NCI-H460 (cell line): ENCODE measurements around the gene EML5.

DNA sequence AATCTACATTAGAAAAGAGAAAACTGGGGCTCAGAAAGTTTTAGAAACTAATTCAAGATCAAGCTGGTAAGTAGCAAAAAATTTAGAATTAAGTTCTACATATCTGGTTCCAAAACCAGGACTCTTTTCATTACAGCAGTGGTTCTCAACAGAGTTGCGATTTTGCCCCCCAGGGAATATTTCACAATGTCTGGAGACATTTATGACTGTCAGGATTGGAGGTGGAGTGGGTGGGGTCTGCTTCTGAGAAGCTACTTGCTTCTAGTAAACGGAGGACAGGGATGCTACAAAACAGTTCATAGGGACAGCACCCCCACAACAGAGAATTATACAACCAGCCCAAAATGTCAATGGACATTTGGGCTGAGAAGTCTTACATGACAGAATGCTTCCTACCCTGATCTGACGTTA lies 818 bp upstream of the SPATA7 start:
RAMPAGE:
- cytosol, long total RNA = no peak
- long total RNA = no peak
- nucleus, long total RNA = no peak

GRCh38 chr14:88791965-88793178 lies at the start of gene EML5:
Gene EML5, minus strand, starts transcription at chr14:88792953.
RAMPAGE:
- cytosol, long total RNA = no peak
- long total RNA = no peak
- nucleus, long total RNA = no peak

RAMPAGE:
- cytosol, long total RNA = no peak
- long total RNA = no peak
- nucleus, long total RNA = no peak
These were observed 254.3 kb downstream of the FOXN3 start for GRCh38 chr14:89162536-89163238.

GRCh38 chr14:89186593-89186911 lies 230.5 kb downstream of the FOXN3 start:
RAMPAGE:
- cytosol, long total RNA = no peak
- long total RNA = no peak
- nucleus, long total RNA = no peak

DNA sequence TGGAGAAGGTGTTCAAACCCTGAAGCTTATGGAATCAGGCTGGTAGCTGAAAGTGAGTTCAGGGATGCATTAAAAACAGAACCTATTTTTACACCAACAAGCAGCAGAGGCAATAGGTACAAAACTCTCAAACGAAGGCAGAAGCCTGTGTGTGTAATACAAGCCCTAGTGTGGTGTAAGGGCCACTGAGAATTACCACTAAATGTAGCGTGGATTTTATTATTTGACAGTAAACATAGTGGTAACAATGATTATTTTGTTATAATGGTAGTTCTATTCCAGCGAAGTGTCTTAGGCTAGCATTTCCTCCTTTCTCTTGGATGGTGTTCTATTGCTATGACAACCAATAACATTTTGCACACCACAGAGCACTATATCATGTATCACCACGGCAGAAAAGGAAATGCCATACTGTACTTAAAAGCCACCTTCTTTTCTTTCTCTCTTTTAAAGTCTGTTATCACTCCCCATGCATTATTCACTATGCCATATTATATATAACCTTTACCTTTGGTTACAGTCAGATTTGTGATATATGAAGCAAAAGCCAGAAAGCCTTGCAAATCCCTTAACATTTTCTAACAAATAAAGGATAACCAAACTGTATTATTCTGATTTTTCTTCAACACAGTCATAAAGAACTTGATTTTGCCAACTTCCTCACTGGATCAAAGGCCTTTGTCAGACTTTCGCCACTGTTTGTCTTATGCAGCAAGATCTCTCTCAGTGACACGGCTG lies 195.9 kb downstream of the FOXN3 start:
RAMPAGE:
- cytosol, long total RNA = no peak
- long total RNA = no peak
- nucleus, long total RNA = no peak

DNA sequence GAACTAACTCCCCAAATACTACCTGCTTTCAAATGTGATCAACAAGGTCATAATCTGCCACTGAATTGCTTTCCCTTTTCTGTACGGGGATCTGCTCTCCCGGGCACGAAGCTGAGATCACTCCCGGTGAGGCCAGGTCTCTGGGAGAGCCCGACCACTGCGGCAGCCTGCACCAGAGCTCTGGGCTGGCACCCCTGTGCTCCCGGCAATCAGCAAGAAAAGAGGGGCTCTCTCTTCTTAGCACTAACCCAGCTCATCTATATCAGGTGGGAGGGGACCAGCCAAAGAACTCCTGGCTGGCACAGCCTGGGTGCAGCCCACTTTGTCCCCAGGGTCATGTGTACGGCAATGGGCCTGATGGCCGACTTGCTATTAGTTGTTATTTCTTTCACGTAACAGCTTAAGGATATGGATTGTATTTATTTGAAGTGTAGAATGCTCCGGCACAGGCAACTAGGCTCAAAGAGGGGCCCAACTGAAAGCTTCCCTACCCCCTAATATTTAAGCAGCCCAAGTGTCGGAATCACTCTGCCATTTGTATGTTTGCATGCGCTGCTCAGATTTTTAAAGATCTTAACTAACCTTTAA lies 156.7 kb downstream of the FOXN3 start:
RAMPAGE:
- cytosol, long total RNA = no peak
- long total RNA = no peak
- nucleus, long total RNA = no peak

DNA sequence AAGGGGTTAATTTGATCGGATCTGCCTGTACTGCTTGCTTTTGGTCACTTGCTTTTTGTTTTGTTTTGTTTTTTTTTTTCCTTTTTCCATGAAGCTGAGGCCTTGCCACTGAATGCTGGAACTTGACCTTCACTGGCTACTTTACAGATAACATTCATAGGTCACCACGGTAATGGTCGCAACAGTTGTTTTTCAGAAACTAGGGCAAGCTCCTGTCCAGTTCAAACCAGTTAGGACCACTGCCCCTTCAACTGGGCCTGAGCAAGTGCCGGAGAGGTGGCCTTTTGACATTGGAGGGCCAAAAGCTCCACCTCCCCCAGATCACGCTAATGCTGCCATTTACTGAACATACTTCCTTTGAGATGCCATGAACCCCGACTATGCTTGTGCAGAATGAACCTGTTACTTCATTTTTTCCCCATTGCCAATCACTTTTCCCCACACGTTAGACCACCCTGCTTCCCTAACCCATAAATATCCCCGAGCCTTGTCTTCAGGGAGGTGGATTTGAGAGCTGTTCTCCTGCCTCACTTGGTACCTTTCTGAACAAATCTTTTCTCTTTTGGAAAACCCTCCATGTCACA lies 147.5 kb downstream of the FOXN3 start:
RAMPAGE:
- cytosol, long total RNA = no peak
- long total RNA = no peak
- nucleus, long total RNA = no peak

GRCh38 chr14:89330179-89331004 lies 86.6 kb downstream of the FOXN3 start:
RAMPAGE:
- cytosol, long total RNA = no peak
- long total RNA = no peak
- nucleus, long total RNA = no peak

GRCh38 chr14:89383509-89384550 lies 33.2 kb downstream of the FOXN3 start:
RAMPAGE:
- cytosol, long total RNA = no peak
- long total RNA = no peak
- nucleus, long total RNA = no peak

GRCh38 chr14:89402855-89403376 lies 14.1 kb downstream of the FOXN3 start:
RAMPAGE:
- cytosol, long total RNA = no peak
- long total RNA = no peak
- nucleus, long total RNA = no peak

RAMPAGE:
- cytosol, long total RNA = no peak
- long total RNA = no peak
- nucleus, long total RNA = no peak
These were observed 13.7 kb downstream of the FOXN3 start for GRCh38 chr14:89403377-89403782.

RAMPAGE:
- cytosol, long total RNA = no peak
- long total RNA = no peak
- nucleus, long total RNA = no peak
These were observed 1.5 kb upstream of the FOXN3 start for GRCh38 chr14:89418450-89419027.

DNA sequence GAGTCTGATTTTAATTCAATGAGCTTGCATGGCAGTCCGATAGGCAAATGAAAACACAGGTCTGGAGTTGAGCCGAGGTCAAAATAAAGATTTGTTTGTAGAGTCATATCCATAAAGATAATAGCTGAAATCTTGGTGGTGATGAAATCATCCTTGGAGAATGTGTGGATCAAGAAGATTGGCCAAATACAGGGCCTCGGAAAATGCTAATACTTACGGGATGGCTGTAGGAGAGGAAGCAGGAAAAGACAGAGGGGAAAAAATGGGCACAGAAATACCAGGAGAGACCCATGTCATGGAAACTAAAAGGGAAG lies 162.0 kb downstream of the EFCAB11 start:
RAMPAGE:
- cytosol, long total RNA = no peak
- long total RNA = no peak
- nucleus, long total RNA = no peak

RAMPAGE:
- cytosol, long total RNA = no peak
- long total RNA = no peak
- nucleus, long total RNA = no peak
These were observed 32.2 kb downstream of the NRDE2 start for GRCh38 chr14:90299501-90299905.

DNA sequence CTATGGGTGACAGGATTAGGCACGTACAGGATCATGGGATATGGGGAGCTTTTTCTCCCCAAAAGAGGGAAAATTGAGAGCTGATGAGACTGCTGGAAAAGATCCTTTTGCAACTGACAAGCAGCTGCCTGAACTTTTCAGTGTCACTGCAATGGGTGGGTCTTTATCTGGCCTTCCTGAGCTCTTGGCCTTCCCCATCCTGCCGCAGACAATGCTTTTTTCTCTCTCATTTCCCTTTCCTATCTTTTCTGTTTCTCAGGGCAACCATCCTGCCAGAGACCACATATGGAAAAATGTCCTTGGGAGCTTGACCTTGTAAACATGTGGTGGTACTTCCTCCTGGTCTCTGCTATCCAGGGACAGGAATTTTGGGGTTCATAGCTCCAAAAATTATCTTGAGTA lies 75.8 kb downstream of the CALM1 start:
RAMPAGE:
- cytosol, long total RNA = no peak
- long total RNA = no peak
- nucleus, long total RNA = no peak

GRCh38 chr14:90626584-90627004 lies 189.6 kb downstream of the TTC7B start:
RAMPAGE:
- cytosol, long total RNA = no peak
- long total RNA = no peak
- nucleus, long total RNA = no peak

DNA sequence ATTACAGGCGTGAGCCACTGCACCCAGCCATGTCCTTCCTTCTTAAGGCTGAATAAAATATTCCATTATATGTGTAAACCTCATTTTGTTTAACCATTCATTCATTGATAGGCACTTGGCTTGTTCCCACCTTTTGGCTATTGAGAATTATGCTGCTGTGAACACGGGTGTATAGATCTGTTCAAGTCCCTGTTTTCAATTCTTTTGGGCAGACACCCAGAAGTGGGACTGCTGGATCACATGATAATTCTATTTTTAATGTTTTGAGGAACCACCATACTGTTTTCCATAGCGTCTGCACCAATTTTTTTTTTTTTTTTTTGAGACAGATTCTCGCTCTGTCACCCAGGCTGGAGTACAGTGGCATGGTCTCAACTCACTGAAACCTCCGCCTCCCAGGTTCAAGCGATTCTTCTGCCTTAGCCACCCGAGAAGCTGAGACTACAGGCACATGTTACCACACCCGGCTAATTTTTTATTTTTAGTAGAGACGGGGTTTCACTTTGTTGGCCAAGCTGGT lies 185.1 kb downstream of the TTC7B start:
RAMPAGE:
- cytosol, long total RNA = no peak
- long total RNA = no peak
- nucleus, long total RNA = no peak

RAMPAGE:
- cytosol, long total RNA = no peak
- long total RNA = no peak
- nucleus, long total RNA = no peak
These were observed 161.2 kb downstream of the TTC7B start for GRCh38 chr14:90654708-90655658.

DNA sequence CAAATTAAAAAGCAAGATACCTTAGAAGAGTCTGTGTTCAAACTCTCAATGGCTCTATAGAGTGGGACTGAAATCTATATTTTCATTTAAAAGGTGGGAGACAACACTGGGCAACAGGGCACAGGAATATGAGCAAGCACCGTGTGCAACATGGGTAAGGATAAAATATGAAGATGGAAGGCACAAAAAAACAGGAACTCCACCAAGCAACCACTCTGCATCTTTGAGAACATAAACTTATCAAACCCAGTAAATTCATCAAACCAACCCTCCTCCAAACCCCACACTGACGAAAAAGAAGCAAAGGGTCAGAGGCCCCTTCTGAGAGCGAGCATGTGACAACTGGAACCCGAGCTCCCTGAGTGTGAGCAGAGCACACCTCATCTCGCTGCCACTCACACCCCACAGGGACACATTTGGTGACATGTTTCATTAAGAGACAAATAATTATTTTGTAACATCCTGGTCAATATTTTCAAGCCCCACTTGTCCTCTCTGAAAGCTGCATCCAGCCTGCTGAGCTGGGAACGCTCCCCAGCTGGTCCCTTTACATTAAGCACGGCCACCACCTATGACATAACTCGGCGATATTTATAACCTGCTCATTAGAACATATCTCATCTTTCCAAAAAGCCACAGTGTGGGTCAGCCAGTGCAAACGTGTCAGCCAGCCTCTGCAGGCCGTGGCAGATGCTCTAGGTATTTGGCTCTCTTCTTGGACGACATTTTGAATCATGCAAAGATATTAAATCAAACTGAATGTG lies 120.2 kb downstream of the TTC7B start:
RAMPAGE:
- cytosol, long total RNA = no peak
- long total RNA = no peak
- nucleus, long total RNA = no peak

DNA sequence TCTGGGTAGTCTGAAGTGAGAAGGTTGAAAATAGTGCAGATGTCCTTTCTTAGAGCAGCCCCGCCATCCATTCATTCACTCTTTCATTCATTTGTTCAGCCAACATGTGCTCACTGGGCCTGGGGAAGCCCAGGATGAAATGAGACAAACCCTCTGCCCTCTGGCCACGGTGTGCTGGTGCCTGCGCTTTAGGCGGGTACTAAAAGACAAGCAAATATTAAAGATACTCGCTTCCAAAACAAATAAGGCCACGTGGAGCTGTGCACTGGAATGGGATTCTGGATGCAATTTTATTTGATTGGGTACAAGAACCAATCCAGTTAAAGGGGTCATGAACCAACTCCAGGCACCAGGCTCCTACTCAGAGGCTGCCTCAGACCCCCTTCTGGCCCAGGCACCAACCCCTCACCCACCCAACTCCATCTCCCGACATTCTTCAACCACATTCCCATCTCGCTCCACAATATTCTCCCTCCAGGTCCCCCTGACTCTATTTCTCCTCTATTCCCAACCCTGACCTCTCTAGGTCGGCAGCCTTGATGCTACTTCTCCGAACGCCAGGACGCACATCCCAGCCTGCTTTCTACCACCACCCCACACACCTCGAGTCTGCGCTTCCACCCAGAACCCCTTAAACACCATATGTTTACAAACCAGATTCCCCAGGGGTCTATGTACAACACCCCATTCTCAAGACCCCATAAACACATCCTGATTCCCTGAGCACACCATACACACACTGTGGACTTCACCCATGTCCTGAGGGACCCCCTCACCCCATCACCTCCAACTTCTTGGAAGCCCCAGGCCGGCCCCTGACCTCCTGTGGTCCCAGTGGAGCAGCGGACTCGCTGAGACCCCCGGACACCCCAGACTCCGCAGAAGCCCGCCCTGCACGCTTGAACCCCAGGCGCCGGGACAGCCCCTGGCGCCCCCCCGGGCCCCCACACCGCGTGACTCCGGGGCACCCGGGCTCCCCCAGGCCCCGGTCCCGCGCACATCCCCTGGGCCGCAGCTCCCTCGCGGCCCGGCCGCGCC lies 870 bp downstream of the TTC7B start:
RAMPAGE:
- cytosol, long total RNA = no peak
- long total RNA = no peak
- nucleus, long total RNA = no peak